Urinary bladder (tissue), 3 donors: ENCODE results near the genes PPP2R1B, FDXACB1 and NKAPD1.

- PRO-cap: no peak
- RAMPAGE, long total RNA: no peak
Measured at GRCh38 chr11:111416892-111417556, 37.9 kb upstream of the POU2AF1 start.

DNA sequence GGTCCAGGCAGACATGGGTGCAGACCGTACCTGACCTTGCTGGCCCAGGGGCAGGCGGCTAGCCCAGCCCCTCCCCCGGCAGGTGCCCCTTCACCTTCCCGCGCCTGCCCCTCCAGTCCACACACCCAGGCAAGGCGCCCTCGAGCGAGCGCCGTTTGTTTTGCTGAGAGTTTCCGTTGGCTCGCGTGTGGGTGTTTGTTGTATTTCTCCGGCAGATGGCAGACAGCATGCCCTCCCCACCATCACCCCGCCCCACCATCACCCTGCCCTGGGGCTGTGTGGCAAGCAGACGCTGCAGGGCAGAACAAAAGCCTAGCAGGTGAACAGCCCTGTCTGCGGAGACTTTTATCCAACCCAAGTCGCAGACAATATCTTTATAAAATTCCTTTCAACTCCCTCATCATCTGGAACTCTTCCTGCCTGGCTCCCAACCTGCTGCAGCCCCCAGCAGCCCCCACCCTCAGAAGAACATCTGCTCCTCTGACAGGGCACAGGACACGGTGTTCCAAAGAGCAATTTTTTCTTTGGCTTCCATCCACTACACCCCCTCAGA is 57.7 kb upstream of the POU2AF1 start:
- PRO-cap: no peak
- RAMPAGE, long total RNA: no peak

DNA sequence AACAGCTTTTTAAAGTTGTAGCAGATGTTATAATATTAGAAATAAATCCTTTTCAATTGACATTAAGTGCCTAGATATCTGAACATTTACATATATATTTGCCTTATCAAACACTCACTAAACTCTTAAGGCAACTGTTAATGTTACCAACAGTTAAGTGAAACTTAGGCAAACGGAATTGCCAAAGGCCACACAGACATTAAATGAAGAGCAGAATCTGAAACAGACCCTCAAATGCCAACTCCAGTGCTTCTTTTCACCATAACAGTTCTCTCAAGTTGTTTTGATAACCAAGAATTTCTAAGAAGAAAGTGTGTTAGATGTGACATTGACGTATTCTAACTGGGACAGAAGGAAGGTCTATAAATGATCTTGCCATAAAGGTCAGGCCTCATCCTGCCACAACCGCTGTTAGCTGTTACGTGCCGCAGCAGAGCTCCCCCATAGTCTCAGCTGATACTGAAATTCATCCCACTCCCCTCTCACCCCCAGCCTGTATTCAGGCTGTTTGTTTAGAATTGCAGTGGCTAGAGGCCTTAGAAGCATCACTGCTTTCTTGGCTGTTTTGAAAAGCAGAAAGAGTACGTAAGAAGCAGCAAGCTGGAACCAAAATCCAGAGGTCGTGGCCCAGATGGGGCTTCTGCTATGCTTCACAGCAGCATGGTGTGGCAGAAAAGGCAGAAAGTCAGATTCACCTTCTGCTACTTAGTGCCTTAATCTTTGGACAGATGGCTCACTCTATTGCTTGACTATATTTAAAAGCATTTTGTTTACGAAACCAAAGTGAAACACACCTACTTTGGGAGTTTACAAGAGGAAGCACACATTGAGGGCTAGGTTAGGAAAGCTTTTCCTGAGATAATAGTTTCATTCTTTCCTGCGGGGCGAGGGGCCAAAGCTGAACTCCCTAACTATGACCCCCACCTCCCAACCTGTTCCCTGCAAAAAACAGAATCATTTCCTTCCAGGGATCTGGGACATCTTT is 1.1 kb upstream of the LAYN start:
- PRO-cap: no peak
- RAMPAGE, long total RNA: no peak

GRCh38 chr11:111630062-111631009 is 28.1 kb downstream of the SIK2 start:
- PRO-cap: no peak
- RAMPAGE, long total RNA: no peak

DNA sequence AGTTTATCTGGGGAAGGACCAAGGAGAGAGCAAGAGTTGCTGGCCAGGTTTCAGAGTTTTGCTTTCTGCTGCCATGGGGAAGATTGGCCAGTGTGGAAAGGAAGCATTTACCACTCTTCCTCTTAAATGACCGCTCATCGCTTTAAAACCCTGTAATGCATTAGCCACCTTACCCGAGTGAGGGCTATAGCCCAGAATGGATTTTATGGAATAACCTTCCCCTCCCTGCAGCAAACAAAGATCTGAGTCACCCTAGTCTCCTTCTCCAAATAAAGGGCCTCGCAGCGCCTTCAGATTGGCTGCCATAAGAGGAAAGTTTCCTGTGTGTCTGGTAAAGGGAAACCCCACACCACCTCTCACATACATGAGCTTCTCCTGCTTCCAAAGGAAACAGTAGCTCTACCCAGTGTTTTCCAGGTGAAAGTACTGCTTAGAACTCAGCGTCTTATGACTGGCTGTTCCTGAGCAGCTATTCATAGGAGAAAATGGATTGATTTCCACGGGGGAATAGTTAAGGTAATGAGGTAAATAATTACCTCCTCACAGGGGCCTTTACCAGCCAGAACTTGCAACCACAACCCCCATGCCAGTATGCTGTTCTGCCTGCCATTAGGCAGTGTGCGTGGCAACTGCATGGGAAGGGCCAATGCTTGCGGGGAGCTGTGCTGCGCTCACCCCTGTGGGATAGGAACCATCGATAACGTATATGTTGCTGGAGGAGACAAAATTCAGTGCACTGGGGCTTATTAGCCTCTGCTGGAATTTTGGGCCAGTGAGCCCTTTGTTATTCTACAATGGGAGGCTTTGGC is 47.6 kb downstream of the PPP2R1B start:
- PRO-cap: bidirectional peak, plus-strand start at position 323 of the sequence, minus-strand start at position 179 of the sequence
- RAMPAGE, long total RNA: no peak

- PRO-cap: no peak
- RAMPAGE, long total RNA: no peak
Measured at GRCh38 chr11:111736423-111736839, 29.8 kb downstream of the PPP2R1B start.

DNA sequence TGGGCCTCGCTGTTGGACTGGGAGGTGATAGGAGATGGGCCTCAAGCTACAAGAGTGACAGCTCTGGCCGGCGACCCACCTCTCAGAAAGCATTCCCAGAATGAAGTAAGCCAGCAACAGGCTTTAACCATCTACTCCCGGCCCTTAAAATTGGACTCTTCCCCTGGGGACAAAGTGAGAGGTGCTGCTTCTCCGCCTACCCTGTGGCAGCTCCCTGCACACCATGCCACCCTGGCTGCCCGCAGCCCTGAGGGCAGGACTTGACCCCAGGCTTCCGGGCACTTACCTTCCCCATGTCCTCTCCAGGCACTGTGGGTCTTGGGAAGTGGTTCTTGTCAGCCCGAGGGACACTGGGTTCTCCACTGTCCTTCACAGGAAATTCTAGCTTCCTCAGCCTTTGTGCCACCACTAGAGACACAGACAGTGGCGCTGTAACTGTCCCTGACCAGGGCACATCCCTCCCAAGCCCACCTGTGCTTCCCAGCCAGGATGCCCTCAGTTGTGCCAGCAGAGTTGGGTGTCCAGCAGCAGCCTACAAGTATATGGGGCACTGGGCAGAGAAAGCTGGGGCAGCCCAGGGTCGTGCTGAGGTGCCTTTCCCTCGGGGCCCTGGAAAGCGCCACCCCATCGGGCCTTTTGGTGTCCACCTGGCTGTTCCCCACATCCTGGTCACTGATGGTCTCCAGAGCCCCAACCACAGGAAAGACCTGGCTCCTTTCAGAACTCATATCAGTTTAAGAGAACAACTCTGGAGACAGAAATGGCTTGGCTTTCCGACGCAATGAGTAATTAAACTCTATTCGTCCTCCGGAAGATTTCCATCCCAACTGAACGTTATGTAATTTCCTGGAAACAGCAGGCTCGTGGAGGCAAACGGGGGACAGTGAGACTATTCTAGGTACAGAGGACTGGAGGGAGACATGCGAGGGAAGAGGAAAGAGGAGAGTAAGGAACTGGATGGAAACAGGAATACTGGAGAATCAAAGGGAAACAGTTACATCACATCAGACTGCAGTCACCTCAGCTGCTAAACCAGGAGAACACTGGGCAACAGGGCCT is 28.7 kb downstream of the PPP2R1B start:
- PRO-cap: bidirectional peak, plus-strand start at position 897 of the sequence, minus-strand start at position 783 of the sequence
- RAMPAGE, long total RNA: no peak

- PRO-cap: bidirectional peak, plus-strand start at chr11:111766459, minus-strand start at chr11:111766340; bidirectional peak, plus-strand start at chr11:111766710, minus-strand start at chr11:111766656; bidirectional peak, plus-strand start at chr11:111766913, minus-strand start at chr11:111766859
- RAMPAGE, long total RNA: no peak
Measured at GRCh38 chr11:111766238-111767084, at the start of gene PPP2R1B. Gene PPP2R1B (minus strand): TSS chr11:111766389.

DNA sequence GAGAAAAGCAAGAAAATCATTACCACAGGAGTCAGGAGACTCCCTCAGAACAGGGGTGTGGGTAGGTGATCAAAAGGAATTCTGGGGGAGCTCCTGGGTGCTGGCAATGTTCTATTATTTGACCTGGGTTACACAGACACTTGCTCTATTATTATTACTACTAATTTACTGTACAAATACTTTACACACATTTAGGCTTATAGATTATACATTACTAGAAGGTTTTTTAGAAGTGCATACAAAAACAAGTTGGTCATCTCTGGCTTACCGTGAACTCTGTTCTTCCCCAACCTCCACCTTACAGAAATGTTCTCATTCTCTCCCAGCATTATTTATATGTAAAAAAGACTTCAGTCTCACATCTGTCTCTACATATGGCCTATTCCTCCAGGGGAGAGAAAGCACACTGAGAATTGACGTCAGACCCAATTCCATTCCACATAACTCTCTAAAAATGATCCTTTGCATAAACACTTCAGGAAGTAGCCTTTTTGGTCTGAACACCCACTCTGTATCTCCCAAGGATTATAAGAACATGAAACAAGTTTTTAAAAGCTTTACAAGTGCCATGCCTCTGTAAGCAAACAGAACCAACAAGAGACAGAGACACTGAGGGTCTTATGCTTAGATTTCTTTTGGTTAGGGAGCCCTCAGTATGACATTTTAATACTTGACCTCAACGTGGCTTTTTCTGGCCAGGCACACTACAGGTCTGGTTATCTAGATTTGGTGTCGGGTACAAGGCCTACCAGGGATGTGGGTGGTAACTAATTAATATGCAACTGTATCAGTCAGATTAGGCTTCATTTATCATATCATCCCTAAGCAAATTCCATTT is 48.4 kb upstream of the PPP2R1B start:
- PRO-cap: unidirectional peak, minus-strand start at position 300 of the sequence
- RAMPAGE, long total RNA: no peak

DNA sequence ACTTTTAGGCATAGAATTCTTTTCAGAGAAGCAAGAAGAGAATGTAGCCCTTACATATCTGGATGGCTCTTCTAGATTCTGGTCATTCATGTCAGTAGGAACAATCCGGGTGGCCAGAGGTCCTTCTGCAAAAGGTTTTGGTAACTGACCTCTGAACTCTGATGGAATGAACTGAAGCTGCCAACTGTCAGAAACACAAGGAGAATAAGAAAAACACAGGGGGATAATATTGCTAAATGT is 35.4 kb downstream of the ALG9 start:
- PRO-cap: no peak
- RAMPAGE, long total RNA: no peak

GRCh38 chr11:111878744-111879679 is at the start of gene FDXACB1:
Gene FDXACB1 (minus strand): TSS chr11:111879165.
- PRO-cap: unidirectional peak, plus-strand start at chr11:111878935; bidirectional peak, plus-strand start at chr11:111878981, minus-strand start at chr11:111879084; bidirectional peak, plus-strand start at chr11:111879227, minus-strand start at chr11:111879163
- RAMPAGE, long total RNA: start-site peak on the plus strand at chr11:111879488-111879528, 28 and 30 reads in 2 replicates

GRCh38 chr11:111910139-111911297 is 1.1 kb downstream of the CRYAB start:
- PRO-cap: bidirectional peak, plus-strand start at chr11:111910840, minus-strand start at chr11:111910756; unidirectional peak, minus-strand start at chr11:111911160
- RAMPAGE, long total RNA: no peak

- PRO-cap: no peak
- RAMPAGE, long total RNA: no peak
Measured at GRCh38 chr11:111927408-111927748, 8.7 kb downstream of the C11orf52 start.

DNA sequence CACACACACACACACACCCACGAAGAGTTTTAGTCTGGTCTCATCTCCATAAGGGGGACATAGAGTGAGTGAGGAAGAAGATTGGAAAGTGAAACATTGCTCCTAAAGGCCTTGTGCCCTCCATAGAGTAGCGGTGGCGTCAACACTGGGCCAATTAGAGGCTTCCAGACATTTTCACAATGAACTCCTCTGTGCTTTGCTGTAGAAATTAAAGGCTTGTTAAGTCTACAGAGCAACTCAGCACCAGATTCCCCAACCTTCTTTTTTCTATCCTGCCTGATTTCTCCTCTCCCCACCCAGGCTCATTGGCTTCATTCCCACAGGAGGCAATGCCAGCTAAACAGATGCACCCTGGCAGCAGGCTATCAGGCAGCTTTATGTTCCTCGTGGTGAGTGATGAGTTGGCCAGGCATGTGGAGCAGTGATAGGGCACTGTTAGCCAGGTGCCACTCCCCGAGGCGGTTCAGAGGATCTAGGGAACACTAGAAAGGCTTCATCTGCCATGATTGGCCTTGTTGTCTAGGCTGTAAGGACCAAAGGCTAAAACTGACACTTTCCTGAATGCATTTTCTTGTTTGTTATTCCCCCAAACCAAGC is 4.8 kb downstream of the DIXDC1 start:
- PRO-cap: no peak
- RAMPAGE, long total RNA: no peak

DNA sequence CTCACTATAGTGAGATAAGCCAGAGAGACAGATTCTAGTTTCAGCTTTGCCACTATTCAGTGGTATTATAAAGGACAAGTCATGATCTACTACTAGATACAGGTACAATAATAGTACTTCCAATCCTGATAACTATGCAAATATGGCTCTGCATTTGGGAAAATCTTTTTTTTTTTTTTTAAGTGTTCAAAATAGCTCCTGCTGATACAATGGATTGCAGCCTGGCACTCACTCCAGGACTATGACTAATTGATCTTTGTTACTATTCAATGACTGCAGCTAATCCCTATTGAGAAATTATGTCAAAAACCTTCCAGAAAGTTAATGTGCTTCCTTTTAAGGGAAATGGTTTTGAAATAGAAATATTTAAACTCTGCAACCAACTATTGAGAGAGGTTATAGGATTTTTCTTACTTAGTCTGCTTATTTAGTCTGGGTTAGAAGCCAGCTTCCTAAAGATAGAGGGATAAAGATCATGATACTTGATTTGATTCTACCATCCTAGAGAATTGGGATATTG is 8.2 kb upstream of the DLAT start:
- PRO-cap: no peak
- RAMPAGE, long total RNA: no peak

GRCh38 chr11:112073752-112074977 is at the start of gene NKAPD1:
Gene NKAPD1 (plus strand): TSS chr11:112074299.
- PRO-cap: bidirectional peak, plus-strand start at chr11:112074310, minus-strand start at chr11:112074183
- RAMPAGE, long total RNA: start-site peak on the minus strand at chr11:112074007-112074025, 49 and 20 reads in 2 replicates

DNA sequence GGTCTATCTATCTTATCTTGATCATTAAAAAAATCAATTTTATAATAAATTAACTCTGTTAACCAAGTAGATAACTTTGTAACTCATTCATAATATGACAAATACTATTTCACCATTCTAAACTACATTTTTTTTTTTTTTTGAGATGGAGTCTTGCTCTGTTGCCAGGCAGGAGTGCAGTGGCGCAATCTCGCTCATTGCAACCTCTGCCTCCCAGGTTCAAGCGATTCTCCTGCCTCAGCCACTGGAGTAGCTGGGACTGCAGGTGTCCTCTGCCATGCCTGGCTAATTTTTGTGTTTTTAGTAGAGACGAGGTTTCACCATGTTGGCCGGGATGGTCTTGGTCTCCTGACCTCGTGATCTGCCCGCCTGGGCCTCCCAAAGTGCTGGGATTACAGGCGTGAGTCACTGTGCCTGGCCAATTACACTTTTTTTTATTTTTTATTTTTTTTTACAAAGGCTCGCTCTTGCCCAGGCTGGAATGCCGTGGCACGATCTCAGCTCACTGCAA is 19.8 kb downstream of the BCO2 start:
- PRO-cap: no peak
- RAMPAGE, long total RNA: no peak

DNA sequence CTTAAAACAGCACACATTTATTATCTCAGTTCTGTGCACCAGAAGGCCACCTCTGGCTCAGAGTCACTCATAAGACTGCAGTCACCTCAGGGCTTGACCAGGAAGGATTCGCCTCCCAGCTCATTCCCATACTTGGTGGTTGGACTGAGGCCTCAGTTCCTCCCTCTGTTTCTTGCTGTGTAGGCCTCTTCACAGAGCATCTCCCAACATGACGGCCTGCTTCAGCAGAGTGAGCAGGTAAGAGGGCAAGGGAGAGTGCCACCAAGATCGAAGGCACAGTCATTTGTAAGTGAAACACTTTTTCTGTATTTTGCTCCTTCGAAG is 11.0 kb downstream of the PTS start:
- PRO-cap: no peak
- RAMPAGE, long total RNA: no peak

- PRO-cap: no peak
- RAMPAGE, long total RNA: no peak
Measured at GRCh38 chr11:112291199-112291821, 30.6 kb upstream of the PLET1 start.

DNA sequence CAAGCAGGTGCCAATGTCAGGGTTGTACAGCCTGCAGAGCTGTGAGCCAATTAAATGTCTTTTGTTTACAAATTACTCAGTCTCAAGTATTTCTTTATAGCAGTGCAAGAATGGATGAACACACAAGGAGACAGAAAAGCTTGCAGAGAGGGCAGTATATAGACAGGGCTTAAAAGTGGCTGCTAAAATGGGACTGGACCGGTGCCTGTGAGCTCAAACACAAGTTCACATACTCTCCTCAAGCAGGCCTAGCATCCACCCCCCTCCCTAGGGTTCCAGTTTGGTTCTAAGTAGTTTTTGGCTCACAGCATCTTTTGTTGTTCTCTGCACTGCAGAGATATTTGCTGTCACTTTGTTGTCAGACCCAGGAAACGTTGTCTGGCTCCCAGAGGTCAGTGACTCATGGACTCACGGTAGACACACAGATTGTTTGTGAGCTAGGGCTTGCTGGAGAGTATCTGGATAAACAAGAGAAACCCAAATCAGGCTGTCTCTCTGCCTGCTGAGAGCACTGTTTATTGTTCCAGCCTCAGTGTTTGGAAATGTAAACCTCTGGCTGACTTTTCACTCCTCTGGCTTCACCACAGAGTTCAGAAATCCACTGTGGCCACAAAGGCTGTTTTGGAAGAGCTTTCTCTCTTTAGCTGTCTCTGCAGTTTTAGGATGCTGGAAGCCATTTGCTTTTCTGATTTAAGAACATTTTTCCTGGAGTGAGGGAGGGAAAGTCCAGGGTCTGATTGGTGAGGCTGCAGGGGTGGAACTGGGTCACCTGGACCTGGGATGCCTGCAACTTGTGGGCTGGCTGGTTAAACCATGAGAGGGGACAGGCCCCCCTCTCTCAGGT is 303.7 kb upstream of the PLET1 start:
- PRO-cap: no peak
- RAMPAGE, long total RNA: no peak